Monocyte (primary cell): ENCODE measurements around a stretch of chr1.

GRCh38 chr1:45647146-45647804 lies 23.4 kb upstream of the CCDC17 start:
- PRO-cap, 2 experiments: peak in 2 of 2 experiments; most common minus-strand start chr1:45647647 (in 2)

- PRO-cap, 2 experiments: peak in 2 of 2 experiments; most common minus-strand start chr1:45685529 (in 2)
Measured at GRCh38 chr1:45685215-45685864, 993 bp downstream of the GPBP1L1 start.

DNA sequence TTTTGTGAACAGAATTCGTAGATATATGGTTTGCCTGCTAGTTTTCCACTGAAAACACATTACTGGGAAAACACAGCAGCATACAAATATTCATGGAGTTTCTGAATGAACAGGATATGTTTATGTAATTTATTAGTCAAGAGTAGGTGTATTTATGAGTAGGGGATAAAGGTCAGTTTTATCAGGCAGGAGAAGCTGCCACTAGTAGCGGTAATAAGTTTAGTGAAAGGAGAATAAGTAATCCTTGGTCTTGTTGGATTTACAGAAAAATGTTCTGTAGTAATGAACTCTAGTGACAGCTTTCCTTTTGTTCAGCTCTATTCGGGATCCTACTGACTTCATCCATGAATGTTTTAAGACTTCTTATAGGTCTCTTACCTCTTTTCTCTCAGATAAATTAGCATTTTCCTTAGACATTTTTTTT lies 1.2 kb downstream of the MAST2 start:
- PRO-cap, 2 experiments: no peak in any of the 2 experiments

GRCh38 chr1:46181105-46182236 lies 5.2 kb upstream of the P3R3URF start:
- PRO-cap, 2 experiments: no peak in any of the 2 experiments

GRCh38 chr1:46301204-46301832 lies 2.1 kb downstream of the LRRC41 start:
- PRO-cap, 2 experiments: no peak in any of the 2 experiments

- PRO-cap, 2 experiments: peak in 1 of 2 experiments; most common plus-strand start chr1:46342144 (in 1)
Measured at GRCh38 chr1:46341580-46342351, 1.2 kb downstream of the NSUN4 start.

DNA sequence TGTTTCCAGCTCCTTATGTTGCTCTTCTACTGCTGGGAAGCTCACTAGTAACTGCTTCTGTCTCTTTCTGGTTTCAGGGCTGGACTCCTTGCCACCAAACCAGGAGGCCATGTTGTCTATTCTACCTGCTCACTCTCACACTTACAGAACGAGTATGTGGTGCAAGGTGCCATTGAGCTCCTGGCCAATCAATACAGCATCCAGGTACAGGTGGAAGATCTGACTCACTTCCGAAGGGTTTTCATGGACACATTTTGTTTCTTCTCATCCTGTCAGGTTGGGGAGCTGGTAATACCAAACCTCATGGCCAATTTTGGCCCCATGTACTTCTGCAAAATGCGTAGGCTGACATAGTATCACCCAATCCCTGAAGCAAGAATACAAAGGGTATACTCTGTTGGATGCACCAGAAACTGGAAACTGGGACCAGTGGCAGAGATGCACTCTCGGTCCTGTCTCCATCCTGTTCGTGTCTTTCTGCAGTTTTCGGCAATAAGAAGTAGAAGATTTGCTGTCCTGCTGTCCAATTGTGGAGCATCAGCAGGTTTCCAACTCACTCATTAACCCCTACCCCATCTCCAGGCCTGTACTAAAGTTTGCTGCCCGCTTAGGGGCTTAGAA lies 21.0 kb downstream of the NSUN4 start:
- PRO-cap, 2 experiments: no peak in any of the 2 experiments

DNA sequence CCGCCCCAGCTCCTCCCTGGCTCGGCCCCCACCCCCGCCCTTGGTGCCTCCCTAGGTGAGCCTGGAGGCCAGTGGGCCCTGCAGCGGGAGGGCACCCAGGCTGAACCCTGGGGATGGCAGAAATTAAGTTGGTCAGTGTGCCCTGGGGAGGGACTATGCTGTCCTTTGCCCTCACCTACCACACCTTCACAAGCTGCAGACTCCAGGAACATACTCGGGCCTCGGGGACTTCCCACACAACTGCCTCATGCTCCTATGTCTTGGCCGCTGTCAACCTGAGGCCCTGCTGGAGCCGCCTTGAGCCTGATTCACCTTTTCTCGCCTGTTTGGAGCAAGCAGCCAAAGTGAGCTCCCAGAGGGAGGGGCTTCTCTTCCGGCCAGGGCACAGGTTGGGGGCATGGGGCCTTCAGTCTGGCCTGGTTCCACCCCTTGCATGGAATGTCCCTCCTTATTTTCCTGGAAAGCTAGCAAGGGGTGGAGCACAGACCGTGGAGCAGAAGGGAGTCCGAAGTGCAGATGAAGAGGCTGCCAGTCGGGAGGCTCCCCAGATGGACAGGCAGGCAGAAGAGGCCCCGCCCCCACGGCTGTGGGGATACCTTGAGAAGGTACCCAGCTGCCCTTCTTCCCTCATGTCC lies 8.5 kb downstream of the TMEM275 start:
- PRO-cap, 2 experiments: no peak in any of the 2 experiments

- PRO-cap, 2 experiments: no peak in any of the 2 experiments
Measured at GRCh38 chr1:46672006-46672317, 308 bp downstream of the TEX38 start.

DNA sequence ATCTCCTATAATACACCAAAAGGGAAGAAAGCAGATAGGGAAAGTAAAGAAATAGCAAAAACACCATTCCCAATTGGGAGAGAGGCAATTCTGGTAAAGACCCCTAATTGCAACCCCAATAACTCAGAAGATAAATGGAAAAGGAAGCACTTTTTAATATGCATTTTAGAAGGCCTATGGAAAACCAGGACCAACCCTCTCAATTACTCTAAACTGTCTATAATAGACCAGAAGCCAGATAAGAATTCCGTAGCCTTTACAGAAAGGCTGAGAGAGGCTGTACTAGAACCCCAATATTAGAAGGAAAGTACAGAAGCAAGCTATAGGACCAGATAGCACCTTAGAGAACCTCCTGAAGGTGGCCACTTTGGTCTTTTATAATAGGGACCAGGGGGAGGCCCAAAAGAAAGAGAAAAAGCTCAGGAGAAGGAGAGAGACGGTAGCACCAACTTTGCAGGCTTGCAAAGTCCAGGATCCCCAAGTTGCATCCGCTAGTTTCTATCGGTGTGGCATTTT lies 66.0 kb downstream of the CYP4A11 start:
- PRO-cap, 2 experiments: peak in 1 of 2 experiments; most common plus-strand start position 432 of the sequence (in 1)

DNA sequence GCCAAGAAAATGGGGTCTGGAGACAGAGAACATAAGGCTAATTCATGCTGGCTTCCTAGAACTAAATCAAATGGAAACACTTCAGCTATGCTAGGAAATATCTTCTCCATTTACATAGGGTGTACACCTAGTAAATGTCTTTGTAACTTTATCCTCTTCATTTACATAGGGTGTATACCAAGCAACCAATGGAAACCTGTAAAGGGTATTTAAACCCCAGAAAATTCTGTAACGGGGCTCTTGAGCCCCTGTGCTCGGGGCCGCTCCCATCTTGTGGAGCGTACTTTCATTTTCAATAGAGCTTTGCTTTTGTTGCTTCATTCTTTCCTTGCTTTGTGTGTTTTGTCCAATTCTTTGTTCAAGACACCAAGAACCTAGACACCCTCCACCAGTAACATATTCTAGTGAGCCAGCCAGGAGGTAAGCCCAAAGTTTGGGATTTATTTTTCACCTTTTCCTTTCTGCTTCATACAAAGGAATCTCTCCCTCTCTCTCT lies 19.5 kb upstream of the CYP4X1 start:
- PRO-cap, 2 experiments: no peak in any of the 2 experiments

- PRO-cap, 2 experiments: no peak in any of the 2 experiments
Measured at GRCh38 chr1:47230635-47231667, 1.1 kb downstream of the TAL1 start.

DNA sequence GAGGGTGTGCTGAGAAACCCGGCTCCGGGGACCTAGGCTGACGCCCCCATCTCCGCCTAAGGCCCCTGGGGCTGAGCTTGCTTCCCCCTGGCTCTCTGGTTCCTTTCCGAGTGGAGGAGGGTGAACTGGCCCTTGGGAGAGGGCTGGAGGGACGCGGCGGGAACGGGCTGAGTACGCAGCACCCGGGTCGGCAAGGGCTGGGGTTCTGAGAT lies 270.7 kb downstream of the FOXD2 start:
- PRO-cap, 2 experiments: no peak in any of the 2 experiments

GRCh38 chr1:47727367-47727571 lies 269.9 kb downstream of the TRABD2B start:
- PRO-cap, 2 experiments: no peak in any of the 2 experiments

GRCh38 chr1:47894538-47895206 lies 102.5 kb downstream of the TRABD2B start:
- PRO-cap, 2 experiments: no peak in any of the 2 experiments

- PRO-cap, 2 experiments: no peak in any of the 2 experiments
Measured at GRCh38 chr1:47978300-47978969, 18.8 kb downstream of the TRABD2B start.

DNA sequence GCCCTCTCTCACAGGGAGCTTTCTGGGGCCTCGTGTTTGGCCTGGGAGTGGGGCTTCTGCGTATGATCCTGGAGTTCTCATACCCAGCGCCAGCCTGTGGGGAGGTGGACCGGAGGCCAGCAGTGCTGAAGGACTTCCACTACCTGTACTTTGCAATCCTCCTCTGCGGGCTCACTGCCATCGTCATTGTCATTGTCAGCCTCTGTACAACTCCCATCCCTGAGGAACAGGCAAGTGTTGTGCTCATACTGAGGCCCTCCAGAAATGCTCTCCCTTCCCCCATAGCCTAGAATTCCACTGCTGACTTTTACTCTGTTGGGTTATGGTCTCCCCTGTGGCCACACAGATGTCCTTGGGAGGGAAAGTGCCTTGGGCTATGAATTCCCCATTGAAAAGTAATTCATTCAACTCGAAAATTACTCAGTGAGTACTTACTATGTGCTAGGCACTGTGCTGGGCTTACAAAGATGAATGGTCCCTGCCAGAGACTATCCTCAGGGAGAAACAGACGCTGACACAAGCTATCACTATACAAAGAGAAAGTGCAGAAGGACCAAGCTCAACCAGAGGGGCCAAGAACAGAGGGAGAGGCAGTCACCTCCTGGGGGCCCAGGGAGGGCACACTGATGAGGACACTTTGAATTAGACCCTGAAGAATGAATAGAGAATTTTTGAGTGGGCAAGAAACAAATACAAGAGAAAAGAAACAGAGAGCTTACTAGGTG lies 17.0 kb downstream of the SLC5A9 start:
- PRO-cap, 2 experiments: no peak in any of the 2 experiments

DNA sequence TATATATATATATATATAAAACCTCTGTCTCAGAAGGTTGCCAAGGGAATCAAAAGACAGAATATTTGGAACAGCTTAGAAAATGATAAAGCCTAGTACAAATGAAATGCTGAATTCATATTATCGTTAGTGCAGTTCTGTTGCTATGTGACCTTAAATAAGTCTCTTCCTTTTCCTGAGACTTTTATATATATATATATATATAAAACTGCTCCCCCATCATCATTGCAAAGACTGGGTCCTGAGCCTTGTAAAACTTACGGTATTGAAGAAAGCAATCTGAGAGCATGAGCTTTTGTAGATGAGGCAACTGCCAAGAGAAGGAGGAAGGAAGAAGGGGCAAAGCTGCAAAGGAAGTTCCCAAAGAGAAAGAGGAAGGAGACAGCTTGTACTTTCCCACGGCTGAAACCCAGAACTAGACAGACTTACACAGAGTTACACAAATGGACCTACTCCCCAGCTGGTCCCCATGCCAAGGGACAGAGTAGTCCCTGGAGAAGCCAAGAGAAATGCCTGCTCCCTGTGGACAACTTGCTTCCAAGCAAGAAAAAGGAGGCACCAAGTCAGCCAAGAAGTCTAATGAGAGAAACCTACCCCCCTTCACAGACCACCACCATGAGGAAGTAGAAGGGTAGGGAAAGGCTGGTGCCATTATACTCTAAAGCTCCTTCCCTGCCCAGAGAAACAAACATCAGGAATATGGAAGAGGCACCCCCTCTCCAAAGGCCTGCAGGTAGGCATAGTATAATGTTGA lies 22.6 kb downstream of the SLC5A9 start:
- PRO-cap, 2 experiments: no peak in any of the 2 experiments

DNA sequence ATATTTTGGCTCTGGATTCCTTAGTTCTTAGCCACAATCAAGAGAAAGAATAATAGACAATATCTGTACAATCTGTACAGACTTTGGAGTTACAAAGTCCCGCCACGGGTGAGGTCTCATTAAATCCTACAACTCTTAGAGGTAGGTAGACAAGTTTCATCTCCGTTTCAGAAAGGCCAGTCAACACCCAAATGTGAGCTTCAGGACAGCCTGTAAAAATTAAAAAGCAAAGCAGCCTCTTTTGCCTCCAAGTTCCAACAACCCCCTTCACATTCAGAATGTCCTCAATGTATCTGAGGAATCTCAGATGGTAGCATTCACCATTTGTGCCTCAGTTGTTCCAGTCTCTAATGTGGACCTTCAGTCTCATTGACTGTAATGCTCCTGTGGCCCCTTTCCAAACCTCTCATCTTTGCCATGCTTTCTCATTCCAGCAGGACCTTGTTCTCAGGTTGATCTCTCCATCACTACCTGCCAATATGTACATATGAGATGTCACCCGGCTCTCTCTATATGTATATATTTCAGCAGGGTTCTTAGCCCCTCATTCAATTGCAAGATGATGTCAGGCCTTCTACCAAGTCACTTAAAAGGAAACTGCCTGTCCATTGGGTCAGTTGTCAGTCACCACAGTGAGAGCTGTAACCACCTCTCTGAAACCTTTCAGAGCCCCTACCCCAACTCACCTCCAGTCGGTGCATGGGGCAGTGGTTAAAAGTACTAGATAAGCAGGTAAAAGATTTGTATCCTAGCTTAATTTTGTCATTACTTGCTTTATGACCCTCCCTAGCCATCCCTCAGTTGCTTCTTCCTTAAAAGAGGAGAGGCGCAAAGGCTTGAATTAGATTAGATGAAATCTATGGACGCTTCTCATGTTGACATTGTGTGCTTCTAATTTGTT lies 30.9 kb downstream of the SLC5A9 start:
- PRO-cap, 2 experiments: no peak in any of the 2 experiments

GRCh38 chr1:48832295-48832615 lies 55.6 kb upstream of the BEND5 start:
- PRO-cap, 2 experiments: no peak in any of the 2 experiments